HCT116 (cell line): ENCODE data around the gene LNX2.

DNA sequence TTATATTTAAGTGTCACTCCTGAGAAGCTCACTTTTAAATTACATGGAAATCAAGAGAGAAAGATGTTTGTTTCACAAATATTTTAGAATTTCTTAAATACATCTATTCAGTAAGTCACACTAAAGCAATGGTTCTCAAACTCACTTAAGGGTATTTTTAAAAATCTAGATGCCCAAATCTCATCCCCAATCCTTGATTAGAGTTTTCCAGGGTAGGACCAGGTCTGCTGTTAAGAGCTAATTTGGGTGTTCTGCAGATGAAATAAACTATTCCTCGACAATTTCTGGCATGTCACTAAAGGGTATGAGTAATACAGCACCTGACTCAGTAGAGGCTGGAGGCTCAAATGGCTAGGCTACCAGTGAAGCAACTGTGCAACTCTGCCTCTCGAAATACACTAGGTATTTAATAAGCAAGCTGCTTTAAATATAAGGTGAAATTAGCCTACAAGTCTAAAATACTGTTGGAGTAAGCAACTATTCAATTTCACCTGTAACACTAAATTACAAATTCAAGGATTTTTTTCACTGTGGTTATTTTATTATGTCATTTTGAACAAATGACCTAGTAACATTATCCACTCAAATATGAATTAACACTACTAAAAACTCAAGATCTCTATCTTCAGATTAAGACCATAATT is 1.6 kb downstream of the RNF6 start:
- RRBS, result no CpG with 5 or more reads among the region's 2 CpGs

- RRBS, result no CpG with 5 or more reads among the region's 3 CpGs
Observed at GRCh38 chr13:26412161-26412764, 145.2 kb upstream of the WASF3 start.

DNA sequence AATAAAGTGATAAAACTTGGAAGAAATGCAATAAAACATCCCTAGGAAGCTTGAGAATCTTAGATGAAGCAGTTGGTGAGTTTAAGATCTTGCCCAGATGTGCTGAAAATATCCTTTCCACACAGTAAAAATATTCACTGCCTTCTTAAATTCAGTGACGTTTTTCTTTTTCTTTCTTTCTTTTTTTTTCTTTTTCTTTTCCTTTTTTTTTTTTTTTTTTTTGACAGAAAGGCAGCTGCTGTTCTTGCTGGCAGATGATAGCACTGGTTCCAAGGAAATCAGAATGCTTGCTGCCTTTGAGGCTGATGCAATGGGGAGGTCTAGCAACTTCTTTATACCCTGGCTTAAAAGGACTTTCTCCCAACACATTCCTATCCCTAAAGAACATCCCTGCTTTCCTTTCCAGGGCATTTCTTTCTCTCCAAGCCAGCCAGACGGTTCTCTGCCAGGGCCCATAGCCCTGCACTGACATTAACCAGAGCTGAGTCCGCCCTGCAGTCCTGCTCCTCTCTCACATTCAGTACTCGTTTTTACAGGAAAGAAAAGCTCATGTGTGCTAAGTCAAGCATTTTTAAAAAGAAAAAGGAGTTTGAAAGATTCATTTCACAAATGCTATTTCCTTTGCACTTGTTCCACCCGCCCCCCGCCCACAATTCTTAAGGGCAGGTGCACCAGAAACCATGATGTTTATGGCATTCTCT is 133.9 kb upstream of the WASF3 start:
- RRBS, result no CpG with 5 or more reads among the region's 6 CpGs

- RRBS, result no CpG with 5 or more reads among the region's 32 CpGs
Observed at GRCh38 chr13:26950333-26951424, 190.1 kb upstream of the GPR12 start.

- RRBS, result 65% methylated on average over 2 of the region's 17 CpGs
Observed at GRCh38 chr13:26951425-26952337, 191.1 kb upstream of the GPR12 start.

GRCh38 chr13:26954635-26955509 is 194.3 kb upstream of the GPR12 start:
- RRBS, result no CpG with 5 or more reads among the region's 13 CpGs

DNA sequence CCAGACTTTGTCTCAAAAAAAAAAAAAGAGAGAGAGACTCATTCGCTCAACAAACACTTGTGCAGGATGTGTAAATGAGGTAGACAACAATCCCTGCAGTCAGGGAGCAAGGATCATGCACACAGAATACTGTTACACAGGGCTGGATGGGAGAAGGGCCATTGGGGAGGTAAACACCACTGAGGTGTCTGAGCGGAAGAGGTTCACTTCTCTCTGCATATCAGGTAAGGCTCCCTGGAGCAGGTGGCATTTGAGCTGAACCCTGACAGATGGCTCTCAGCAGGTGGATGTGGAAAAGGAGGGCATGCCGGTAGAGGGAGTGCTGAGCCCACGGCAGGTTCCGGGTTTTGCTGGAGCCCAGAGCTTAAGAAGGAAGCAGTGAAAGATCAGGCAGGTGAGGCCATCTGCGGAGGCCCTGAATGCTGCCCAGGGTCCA is 199.6 kb downstream of the USP12 start:
- RRBS, result no CpG with 5 or more reads among the region's 6 CpGs

DNA sequence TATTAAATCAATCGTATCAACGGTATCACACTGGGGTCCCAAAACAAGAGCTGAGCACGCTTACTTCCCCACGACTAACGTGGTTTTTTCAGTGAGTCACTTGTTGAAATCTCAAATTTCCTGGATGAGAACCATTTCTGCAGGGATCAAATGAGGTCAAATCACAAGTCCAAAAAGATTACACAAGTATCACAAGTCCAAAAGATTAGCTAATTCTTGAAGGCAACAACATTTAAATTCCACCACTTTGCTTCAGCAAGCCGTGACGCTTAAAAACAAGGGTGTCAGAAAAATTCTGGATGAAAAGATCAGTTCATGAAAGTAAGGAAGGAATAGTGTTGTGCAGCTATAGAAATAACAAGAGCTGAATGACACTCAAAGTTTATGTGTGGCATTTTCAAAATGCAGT is 40.9 kb downstream of the USP12 start:
- RRBS, result no CpG with 5 or more reads among the region's 7 CpGs

DNA sequence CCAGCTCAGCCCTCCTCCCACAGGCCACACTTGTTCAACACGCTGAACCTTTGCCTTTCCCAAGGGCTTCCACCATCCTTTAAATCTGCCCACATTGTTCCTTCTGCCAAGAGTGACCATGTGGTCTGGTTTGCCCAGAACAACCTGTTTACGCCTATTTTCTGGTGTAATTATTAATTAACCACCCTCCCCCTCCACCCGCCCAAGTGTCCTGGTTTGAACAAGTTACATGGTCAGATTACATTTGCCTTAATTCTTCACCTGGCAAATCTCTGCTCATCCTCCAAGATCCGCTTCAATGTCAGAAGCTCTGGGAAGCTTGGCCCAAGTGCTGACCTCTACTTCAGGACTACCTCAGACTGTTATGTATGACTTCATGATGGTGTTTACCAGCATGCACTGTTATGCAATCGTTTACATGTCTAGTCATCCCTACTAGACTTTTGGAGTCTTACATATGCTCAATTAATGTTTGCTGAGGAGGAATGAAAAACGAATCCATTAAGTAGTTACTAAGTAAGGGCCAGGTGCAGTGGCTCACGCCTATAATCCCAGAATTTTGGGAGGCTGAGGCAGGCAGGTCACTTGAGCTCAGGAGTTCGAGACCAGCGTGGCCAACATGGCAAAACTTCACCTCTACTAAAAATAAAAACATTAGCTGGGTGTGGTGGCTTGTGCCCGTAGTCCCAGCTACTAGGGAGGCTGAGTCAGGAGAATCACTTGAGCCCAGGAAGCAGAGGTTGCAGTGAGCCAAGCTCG is 12.2 kb upstream of the USP12 start:
- RRBS, result no CpG with 5 or more reads among the region's 11 CpGs

DNA sequence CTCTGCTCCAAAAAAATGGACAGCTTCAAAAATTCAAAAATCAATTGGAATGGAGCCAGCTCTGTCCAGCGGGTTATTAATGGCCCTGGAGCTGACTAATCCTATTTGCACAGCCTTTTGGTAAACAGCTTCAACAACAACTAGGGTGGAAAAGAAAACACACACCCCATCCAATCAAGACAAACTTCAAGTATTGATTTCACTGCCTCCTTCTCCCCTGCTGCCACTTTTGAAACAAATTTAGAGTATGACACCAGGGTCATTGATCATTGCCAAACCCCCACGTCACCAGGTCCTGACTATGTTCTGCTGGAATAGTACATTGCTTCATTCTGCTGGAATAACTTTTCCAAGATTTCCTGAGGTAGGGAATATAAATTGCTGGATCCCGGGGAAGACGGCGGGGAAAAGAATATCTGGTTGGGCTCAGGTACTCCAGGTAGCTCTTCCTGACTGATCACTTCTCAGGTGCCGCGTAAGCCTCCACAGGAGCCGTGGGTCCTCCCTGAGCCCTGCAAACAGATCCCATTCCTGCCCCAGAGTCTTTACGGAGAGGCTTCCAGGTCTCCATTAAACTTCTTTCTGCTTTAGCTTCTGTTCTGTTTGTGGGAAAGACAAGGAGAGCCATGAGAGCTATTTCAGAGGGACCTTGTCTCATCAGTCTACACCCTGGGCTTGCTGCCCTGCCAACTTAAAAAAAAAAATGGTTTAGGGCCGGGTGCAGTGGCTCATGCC is 56.7 kb upstream of the GTF3A start:
- RRBS, result no CpG with 5 or more reads among the region's 10 CpGs

GRCh38 chr13:27396200-27396857 is 28.1 kb upstream of the GTF3A start:
- RRBS, result no CpG with 5 or more reads among the region's 7 CpGs

DNA sequence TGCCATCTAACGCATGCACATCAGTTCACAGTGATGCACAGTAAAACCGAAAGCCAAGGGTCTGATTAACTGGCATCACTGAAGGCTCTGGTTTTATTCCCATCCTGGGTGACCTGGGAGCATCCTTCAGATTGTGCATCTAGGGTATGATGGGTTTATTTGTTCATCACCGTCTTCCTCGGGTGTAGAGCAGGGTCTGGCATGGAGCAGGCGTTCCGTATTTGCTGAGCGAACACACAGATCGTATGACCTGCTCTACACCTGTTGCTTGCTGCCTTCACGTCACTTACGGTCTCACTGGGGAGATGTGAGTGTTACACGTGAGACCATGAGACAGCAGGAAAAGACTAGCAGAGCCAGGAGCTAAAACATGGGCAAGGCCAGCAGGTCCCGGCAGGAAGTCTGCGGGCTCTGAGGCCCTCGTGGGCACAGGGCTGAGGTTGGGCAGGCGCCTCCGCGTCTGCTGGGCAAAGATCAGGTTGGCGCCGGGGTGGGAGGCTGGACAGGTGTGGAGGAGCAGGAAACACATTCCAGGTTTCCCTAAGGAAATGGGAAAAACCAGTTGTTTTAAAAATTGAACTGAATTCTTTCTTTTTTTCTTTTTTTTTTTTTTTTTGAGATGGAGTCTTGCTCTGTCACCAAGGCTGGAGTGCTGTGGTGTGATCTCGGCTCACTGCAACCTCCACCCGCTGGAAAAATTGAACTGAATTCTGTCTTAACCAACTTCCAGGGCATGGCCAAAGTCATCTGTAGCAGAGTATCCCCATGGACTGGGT is 19.7 kb upstream of the GTF3A start:
- RRBS, result no CpG with 5 or more reads among the region's 21 CpGs

GRCh38 chr13:27446925-27447646 is 3.3 kb downstream of the MTIF3 start:
- RRBS, result no CpG with 5 or more reads among the region's 9 CpGs

GRCh38 chr13:27619729-27620647 is at the start of gene LNX2:
LNX2 (minus strand) TSS chr13:27620529.
- RRBS, result 2% methylated on average over 44 of the region's 82 CpGs

DNA sequence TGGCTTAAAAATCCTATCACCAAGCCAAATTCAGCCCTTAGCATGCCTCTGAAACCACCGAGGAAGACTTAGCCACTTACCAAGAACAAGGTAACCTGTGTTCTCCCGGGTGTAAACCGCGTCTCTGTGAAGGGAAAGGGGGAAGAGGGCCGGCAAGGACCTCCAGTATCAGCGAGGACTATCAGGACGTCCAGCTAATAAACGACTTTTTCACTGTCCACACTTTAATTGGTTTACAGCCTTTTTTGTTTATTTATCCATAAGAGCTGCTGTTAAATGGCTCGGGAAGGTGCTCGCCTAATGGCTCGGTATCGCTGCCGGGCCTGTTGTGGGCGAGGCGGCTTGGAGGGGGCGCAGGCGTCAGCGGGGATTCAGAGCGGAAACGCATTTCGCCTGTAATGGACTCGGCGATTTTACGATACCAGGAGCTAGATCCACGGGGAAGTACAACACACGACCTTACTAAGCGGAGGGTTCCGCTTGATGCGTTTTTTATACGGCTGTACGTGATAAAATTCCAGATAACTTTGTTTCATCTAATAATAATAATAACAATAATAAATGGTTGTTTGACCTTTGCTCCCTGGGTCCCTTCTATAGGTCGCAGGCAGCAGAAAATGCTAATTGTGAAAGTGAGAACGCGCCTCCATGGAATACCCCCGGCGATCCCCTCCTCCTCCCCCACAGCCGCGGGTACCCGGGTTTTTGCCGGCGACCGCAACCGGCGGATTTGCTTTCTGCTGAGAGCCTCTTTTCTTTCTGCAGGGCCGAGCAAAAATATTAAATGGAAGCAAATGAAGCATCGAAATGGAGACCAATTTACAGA is 2.5 kb upstream of the PDX1 start:
- RRBS, result no CpG with 5 or more reads among the region's 46 CpGs

- RRBS, result no CpG with 5 or more reads among the region's 9 CpGs
Observed at GRCh38 chr13:27970962-27971238, 1.8 kb upstream of the CDX2 start.

- RRBS, result no CpG with 5 or more reads among the region's 2 CpGs
Observed at GRCh38 chr13:28188164-28188583, 49.8 kb downstream of the PAN3 start.

- RRBS, result no CpG with 5 or more reads among the region's 5 CpGs
Observed at GRCh38 chr13:28394357-28394965, 100.5 kb downstream of the FLT1 start.

DNA sequence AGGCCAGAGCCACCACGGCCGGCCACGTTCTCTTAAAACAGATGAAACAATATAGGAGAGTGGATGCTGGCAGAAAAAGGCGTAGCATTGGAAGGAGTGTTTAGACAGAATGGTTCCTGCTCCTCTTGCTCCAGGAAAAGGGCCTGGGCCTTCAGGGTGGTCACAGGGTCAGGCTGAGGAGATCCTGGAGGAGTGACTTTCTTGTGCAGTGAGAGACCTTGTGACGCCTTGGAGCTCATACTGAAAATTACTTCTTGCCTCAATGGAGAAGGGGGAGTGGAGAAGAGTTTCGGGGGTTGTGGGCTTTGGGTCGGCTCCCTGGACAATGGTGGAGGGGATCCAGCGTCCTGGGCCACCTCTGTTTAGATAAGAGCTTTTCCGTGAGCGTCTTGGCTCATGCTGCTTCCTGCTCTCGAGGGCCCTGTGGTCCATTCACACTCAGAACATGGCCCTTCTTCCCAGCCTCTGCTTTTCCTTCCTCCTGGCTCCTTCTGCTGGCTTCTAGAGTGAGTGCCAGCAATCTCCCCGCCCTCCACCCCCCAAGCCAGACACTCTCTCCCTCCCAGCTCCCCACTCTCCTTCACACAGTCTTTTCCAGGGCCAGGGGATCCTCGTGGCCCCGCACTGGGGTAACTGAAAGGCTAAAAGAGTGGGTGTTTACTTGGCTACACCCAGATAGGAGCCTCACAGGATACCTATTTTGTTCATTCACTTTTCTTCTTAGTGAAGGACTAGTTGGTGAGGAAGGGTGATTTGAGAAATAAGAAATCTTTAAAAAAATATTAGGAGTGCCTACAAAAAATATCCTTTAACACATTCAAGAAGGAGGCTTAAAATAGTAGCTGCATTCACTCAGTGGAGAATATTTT is 81.9 kb downstream of the FLT1 start:
- RRBS, result no CpG with 5 or more reads among the region's 14 CpGs